Measurements from ENCODE around the genes NUP98, OR51F1, OR52A1, HBB, OR52H1 and OR52L1.

DNA sequence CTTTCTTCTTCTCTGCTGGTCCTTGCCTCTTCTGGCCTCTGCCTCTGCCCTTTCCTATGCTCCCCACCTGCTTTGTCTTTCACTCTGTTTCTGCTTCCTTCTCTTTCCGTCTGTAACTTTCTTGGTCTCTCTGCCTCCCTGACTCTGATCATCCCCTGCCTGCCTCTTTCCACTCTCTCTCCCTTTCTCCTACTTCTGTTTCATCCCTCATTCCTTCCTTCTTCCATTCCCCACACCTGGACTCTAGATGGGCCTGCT, 281 bp upstream of the CHRNA10 start:
- PRO-cap = no peak

DNA sequence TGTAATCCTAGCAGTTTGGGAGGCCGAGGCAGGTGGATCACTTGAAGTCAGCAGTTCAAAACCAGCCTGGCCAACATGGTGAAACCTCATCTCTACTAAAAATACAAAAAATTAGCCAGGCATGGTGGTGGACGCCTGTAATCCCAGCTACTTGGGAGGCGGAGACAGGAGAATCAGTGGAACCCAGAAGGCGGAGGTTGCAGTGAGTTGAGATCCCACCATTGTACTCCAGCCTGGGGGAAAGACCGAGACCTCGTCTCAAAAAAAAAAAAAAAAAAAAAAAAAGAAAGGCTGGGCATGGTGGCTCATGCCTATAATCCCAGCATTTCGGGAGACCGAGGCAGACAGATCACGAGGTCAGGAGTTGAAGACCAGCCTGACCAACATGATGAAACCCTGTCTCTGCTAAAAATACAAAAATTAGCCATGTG, 6.1 kb downstream of the NUP98 start:
- PRO-cap = no peak

DNA sequence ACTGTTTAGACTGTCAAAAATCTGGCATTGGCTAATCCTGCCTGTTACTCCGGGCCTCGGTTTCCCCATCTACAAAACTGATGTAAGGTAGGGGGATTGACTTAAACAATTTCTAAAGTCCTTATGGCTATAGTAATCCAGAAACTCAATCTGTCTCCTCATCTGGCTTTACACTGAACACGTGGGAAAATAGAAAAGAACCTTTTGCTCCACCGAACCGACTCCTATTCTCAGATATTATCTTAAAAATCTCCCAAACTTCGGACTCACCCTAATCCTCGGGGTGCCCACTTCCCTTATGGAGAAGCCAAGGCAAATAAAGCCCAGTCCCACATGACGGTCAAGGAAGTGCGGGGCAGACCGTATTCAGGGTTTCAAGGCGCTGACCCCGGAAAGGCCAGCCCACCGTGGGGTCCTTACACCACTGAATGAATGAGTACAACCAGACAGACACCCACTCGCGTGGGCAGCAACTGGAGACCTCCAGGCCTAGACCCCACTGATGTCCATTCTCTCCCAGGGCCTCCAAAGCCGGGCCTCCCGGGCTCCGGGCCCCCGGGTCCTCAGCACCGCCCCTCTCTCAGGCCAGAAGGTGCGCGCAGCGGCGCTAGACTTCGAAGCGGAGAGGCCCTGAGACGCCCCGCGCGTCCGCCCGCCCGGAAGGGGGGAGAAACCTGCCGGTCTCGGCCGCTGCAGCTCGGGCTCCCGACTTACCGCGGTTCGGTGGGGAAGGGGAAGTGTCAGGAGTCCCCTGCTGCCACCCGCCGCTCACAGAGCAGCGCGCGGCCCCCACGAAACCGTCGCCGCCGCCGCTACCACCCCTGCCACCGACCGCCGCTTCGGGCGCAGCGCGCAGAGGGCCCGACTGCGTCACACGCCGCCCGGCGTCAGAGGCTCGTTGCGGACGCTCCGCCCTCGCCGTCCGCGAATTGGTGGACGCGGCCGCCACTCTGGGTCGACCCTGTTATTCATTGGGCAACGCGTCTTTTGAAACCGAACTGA, at the start of gene NUP98:
TSS of gene NUP98 (minus strand) at position 869 of the 1,002 bp plus-strand sequence.
- PRO-cap = unidirectional peak, plus-strand start at position 334 of the sequence; bidirectional peak, plus-strand start outside the sequence, minus-strand start at position 847 of the sequence

GRCh38 chr11:3810929-3811264, 2.5 kb downstream of the PGAP2 start:
- PRO-cap = no peak

DNA sequence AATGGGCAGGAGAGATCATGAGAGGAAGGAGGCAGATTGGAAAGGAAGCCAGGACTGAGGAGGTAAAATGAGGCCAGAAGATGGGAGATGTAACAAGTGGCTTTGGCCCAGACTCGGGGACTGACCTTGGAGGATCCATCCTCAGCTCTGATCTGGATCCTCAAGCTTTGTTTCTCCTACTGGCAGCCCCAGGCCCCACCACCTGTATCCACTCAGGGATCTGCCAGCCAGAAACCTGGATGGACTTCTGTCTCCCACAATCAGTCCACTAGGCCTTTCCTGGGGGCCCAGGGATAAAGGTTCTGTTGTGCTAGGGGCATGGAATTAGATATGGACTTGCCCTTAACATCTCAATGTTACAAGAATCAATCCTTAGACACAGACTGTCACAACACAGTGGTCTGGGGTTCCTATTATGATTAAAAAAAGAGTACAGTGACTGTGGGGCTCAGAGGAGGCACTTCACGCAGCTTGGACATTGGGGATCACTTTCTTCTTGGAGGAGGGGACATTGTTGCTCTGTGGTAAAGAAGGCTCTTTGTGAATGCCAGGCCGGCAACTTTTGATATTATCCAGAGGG, 10.1 kb downstream of the PGAP2 start:
- PRO-cap = no peak

DNA sequence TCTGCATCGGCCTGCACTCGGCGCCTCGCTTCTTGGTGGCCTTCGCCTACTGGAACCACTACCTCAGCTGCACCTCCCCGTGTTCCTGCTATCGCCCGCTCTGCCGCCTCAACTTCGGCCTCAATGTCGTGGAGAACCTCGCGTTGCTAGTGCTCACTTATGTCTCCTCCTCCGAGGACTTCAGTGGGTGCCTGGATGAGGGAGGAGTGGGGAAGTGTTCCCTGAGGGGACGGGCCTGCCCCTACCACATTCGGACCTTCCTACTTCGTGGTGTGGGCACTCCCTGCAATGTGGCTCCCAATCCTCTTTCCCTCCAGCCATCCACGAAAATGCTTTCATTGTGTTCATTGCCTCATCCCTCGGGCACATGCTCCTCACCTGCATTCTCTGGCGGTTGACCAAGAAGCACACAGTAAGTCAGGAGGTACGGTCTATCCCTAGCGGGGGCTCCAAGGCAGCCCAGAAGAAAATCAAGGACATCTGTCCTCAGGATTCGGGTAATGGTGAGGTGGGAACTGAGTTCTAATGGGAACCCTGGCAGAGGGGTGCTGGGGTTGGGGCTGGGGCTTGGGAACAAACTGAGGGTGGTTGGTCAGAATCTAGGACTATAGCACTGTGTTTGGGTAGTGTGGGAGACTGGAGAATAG, 15.7 kb downstream of the PGAP2 start:
- PRO-cap = no peak

DNA sequence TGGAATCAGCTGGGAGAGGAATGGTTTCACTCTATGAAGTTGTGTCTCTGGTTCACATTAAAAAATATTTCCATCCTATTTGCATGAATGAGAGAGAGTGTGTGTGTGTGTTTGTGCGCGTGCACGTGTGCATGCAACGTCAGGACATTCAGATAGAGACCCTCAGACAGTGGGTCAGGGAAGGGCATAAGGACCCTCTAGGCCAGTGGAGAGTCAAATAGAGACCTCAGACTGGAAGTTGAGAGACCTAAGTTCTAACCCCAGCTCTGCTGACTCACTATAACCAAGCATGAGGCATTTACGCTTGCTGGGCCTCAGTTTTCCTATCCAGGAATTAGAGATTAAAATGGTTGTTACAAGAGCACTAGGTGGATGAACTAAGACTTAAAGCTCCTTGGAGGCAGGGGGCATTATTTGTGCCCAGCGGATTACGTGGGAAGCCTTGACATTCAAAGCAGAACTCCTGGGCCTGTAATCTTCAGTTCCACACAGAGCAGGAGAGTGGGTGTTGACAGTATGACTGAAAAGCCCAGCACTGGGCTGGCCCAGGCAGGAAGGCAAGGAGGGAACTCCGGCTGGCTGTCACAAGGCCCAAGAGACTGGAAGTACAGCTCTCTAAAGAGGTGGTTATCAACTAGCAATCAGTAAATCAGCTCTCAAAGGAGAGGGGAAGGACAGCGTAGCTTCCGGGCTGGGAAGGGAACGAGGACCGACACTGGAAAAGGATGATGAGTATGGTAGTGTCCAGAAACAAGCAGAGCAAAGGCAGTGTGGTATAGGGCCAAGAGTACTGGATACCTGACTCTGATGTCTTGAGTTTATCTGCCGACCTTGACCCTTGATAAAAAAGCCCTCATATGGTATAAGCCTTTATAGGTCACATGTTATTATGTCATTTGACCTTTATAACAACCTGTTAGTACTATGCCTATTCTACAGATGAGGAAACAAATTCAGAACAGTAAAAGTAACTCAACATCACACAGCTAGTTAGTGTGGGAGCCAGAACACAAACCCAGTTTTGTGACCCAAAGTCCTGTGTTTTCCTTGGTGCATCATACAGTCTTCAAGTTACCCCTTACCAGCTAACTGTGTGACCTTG, 9.1 kb downstream of the RHOG start:
- PRO-cap = no peak

DNA sequence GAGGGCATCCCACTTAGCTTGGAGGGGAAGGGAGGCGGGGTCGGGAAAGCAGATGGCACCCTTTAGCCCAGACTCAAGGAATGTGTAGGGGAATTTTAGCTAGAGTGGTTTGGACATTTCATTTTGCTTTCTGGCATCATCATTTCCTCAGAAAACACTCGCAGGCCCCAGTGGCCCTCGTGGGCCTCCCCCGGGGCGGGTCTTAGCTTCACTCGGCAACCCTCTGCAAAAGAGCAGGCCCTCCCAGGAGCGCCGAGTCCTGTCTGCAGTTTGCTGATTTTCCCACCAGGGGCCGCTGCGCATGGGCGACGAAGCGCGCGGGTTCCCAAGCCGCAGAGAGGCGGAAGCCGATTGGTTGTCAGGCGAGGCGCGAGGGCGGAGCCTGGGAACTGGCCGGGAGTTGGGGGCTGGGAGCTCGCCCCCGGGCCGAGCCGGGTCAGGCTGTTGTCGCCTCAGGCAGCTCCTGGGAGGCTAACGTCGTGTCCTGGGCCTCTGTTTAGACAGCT, 646 bp upstream of the STIM1 start:
- PRO-cap = bidirectional peak, plus-strand start at position 399 of the sequence, minus-strand start at position 261 of the sequence

GRCh38 chr11:3855271-3855509, 274 bp upstream of the STIM1 start:
- PRO-cap = bidirectional peak, plus-strand start at chr11:3855359, minus-strand start at chr11:3855362

DNA sequence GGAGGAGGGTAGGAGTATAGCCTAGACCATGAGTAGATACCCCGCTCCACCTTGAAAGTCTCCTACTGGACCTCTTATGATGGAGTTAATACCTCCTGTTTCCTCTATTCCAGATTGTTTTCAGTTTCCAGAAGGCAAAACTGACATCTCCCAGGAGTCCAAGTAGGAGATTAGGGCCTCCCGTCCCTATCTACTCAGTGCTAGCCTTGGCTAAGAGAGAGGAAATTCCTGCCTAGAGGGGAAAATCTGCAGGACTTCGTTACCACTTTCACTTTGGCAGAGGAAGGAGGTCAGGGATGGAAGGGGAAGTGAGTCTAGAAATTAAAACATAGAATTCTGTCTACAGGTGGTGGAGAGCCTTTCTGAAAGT, 2.2 kb upstream of the TRIM68 start:
- PRO-cap = no peak

DNA sequence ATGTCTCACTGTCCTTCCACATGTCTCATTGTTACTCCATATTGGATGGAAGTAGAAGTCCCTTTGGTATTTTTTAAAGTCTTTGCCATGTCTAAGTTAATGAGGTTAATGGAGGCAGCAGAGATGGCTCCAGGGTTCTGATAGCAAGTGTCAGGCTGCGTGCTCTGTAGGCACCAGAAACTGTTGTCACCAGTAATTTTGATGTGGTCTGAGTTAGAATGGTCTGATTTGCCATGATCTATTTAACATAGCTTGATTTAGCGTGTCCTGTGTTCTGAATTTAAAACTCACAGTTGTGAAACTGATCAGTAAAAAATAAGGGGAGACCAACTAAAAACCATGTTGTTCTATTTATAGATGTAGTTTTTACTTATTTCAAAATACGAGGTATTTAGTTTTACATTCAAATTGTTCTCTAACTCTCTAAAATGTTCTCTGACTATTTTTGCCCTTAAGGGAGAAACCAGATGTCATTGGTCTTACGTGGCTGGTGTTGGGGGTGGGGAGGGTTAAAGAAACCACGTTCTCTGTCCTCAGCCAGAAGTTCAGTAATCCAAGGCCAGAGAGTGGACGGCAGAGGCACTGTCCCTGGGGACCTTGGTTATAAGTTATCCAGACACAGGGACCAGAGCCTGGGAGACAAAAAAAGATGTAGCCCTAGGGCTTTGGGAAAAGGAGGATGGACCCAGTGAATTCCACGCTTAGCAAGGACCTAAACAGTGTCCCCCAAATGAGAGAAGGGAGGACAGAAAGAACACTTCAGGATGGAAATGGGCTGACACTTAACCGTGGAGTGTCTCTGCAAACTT, 849 bp upstream of the OR51E1 start:
- PRO-cap = no peak

GRCh38 chr11:4644061-4644354, 226 bp downstream of the OR51E1 start:
- PRO-cap = no peak

DNA sequence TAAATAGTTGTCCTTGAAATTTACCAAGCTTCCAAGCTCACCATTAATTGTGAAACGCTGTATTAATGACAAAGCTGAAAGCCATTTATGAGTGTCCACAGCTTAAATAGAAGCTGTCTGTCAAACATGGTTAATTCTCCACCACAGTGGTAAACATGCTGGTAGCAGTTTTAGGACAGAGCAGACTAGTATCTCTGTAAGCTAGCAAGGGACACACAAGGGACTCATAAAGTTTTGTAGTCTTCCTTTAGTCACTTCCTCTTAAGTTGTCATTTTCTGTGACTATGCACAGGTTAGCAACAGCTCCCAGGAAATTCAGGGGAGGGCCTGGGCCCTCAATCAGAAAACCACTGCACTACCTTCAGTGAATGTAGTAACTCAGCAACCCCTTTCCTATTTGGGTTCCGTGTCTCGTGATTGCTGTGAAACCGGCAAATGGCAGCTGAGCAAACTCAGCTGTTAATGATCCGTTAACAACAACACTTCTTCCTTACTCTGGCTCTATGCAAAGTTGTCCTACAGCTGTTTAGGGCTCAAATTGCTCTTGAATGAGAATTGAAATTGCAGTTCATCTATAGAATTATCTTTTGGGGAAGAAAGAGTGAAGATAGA, 470 bp upstream of the MMP26 start:
- PRO-cap = no peak

- PRO-cap = no peak
These were observed at the start of gene OR51F1 for GRCh38 chr11:4769830-4770219. OR51F1 (minus strand) TSS chr11:4769938.

GRCh38 chr11:5154498-5155082, at the start of gene OR52A1:
OR52A1 (minus strand) TSS chr11:5154757.
- PRO-cap = no peak

- PRO-cap = no peak
These were observed at the start of gene HBB for GRCh38 chr11:5226769-5227193. HBB (minus strand) TSS chr11:5227071.

DNA sequence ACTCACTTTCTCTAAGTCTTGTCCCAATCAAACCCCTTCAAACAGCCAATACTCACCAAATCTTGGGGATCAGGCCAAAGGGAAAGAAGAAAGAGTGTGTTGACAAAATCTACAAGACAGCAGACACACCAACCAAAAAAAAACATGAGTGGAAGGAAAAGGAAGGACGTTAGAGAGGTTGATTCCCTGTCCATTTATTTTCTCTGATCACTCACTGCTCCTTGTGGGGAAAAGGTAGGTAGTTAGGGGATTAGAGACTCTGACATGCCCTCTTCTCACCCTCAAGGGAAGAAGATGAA, at the start of gene OR52H1:
TSS of gene OR52H1 (minus strand) at position 145 of the 299 bp plus-strand sequence.
- PRO-cap = no peak

- PRO-cap = no peak
These were observed 6.9 kb downstream of the OR52N2 start for GRCh38 chr11:5815636-5816064.

GRCh38 chr11:5986859-5987362, at the start of gene OR52L1:
OR52L1 (minus strand) TSS chr11:5986985.
- PRO-cap = no peak

DNA sequence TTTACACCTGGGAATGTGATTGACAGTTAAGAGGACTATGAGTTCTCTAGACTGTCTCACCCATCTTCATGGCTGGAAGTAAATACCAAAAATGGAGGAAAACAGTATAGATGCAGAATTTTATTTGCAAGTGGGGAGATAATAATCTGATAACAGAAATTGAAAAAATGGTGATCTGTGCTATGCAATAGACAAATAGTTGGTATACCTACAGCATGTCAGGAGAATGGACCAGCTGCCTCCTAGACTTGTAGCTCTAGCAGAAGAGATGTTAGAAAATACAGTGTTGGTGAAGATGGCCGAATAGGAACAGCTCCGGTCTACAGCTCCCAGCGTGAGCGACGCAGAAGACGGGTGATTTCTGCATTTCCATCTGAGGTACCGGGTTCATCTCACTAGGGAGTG, 26.8 kb downstream of the OR52B2 start:
- PRO-cap = no peak

Measured in gallbladder (tissue), 1 donor.